ENCODE measurements around the genes MYADM, CACNG7, CACNG6, TSEN34, LILRA5 and LENG8.

DNA sequence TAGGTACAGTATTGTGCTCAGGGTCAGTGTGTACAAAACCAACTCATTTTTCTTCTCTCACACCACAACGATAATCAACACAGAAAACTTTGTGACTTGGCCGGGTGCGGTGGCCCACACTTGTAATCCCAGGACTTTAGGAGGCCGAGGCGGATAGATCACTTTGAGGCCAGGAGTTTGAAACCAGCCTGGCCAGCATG lies 19.5 kb downstream of the ZNF331 start:
- CAGE, long polyA plus RNA = no peak
- RRBS = no CpG with 5 or more reads among the region's 5 CpGs

GRCh38 chr19:53573869-53574225 lies 35.9 kb downstream of the ZNF331 start:
- CAGE, long polyA plus RNA = no peak
- RRBS = no CpG with 5 or more reads among the region's 5 CpGs

DNA sequence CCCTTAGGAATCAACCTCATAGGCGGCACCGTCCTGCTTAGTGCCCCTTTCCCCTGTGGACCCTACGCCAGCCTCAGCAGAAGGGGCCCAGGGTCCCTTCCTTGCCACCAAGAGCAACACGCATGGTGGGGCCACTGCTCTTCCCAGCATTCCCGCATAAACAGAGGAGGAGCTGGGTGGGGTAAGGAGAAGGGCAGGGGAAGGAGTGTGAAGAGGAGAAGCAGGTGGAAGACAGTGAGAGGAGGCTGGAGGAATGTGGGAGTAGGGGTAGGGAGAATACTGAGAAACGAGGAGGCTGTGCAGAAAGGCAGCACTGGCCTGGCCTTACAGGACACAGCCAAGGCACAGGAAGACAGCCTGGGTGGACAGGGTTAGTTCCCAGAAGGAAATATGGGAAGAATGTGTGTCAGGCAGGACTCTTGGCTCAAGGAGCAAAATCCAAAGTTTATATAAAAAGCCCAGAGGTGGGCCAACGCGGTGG lies 44.0 kb downstream of the ZNF331 start:
- CAGE, long polyA plus RNA = no peak
- RRBS = no CpG with 5 or more reads among the region's 8 CpGs

DNA sequence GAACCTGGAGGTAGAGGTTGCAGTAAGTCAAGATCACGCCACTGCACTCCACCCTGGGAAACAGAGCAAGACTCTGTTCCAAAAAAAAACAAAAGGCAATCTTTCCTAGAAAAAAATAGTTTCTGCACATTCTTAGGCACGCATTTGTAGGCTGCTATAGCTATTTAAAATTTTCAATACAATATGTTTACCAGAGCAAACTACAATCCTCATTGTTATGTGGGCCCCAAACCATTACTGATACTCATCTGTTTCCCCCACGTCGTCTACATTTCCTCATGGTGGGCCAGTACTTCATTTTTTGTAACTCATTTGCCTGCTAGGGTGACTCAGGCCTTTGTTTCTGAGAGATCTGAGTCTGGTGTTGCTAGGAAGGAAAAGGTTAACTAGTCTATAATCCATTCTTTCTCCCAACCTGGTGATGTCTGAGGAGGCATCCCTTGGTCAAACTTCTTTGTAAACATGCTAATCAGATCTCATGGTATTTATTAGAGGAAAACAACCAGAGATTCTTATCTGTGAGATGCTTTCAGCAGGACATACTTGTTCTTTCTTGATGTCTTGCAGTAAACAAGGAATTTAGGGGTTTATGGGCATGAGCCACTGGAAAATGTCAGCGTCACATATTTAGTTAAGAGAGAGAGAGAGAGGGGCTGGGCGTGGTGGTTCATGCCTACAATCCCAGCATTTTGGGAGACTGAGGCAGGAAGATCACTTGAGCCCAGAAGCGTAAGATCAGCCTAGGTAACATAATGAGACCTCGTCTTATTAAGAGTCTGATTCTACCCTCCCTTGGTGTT lies 9.9 kb upstream of the DPRX start:
- CAGE, long polyA plus RNA = no peak
- RRBS = no CpG with 5 or more reads among the region's 8 CpGs

GRCh38 chr19:53844886-53845145 lies 20.7 kb upstream of the NLRP12 start:
- CAGE, long polyA plus RNA = no peak
- RRBS = no CpG with 5 or more reads among the region's 9 CpGs

DNA sequence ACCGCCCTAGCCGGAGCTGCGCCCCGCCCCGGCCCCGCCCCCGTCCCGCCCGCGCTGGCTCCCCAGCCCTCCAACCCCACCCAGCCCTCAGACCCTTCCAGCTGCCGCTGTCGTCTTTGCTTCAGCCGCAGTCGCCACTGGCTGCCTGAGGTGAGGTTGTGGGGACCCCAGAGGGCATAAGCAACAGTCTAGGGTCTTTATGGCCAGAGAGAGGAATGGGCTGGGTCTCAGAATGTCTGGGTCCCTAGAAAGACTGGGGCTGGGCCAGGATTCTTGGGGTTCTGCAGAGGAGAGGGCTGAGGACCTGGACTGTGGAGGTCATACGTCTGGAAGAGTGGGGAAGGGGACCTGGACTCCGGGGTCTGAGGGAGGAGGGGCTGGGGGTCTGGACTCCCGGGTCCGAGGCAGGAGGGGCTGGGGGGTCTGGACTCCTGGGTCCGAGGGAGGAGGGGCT lies at the start of gene MYADM:
TSS of gene MYADM (plus strand) at position 90 of the 454 bp plus-strand sequence.
- CAGE, long polyA plus RNA = start-site peak on the plus strand centred at position 103 of the sequence, 51 bp wide, 7,641 and 9,852 reads in 2 replicates
- RRBS = no CpG with 5 or more reads among the region's 19 CpGs

DNA sequence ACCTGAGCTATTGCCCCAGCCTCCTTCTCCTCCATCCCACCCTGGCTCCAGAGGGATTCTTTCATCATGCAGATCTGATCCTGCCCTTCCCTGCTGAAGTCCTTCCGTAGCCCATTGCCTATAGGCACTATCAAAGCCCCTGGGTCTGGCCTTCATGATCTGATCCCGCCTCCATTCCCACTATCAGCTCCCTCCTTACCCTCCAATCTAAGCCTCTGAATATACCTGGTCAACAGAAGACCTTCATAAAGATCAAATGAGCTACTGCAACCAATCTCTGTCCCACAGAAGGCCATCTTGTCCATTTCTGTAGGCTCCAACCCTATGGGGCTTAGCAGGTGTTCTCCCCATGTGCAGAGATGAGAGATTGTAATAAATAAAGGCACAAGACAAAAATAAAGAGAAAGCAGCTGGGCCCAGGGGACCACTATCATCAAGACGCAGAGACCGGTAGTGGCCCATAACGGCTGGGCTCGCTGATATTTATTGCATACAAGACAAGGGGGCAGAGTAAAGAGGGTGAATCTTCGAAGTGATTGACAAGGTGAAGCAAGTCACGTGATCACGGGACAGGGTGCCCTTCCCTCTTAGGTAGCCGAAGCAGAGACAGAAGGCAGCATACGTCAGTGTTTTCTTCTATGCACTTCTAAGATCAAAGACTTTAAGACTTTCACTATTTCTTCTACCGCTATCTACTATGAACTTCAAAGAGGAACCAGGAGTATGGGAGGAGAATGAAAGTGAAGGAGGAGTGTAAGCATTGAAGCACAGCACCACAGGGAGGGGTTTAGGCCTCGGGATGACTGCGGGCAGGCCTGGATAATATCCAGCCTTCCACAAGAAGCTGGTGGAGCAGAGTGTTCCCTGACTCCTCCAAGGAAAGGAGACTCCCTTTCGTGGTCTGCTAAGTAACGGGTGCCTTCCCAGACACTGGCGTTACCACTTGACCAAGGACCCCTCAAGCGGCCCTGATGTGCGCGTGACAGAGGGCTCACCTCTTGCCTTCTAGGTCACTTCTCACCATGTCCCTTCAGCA lies 4.7 kb upstream of the PRKCG start:
- CAGE, long polyA plus RNA = no peak
- RRBS = no CpG with 5 or more reads among the region's 20 CpGs

DNA sequence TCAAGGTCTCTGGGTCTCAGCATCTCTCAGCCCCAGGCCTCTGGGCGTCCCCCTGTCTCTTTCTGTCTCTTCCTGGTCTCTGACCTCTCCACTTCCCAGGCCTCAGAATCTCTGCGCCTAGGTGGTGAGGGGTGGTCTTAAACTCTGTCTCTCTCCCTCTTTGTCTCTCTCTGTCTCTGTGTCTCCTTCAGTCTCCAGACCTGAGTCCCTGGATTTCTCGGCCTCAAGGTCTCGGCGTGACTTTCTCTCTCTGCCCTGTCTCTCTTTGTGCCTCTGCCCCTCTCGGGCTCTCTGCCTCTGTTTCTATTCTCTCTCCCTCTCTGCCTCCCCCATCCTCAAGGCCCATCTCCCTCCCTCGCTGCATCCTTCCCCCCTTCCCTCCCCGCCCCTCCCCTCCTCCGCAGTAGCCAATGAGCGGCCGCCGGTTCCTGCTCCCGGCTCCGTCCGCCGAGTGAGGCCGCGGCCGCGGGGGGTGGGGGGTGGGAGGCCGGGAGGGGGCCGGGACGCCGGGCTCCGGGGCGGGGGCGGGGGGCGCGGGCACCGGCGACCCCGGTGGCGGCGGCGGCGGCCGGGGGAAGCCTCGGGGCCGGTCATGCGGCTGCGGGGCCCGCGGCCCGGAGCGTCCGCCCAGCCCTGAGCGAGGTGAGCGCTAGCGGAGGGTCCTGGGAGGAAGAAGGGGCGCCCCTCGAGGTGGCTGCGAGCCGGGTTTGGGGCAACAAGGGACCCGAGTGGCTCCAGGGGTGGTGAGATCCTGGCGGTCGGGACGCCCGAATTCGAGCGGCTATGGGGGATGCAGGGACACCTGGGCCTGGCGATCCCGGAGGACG lies at the start of gene CACNG7:
TSS of gene CACNG7 (plus strand) at position 403 of the 827 bp plus-strand sequence.
- CAGE, long polyA plus RNA = no peak
- RRBS = 3% methylated on average over 21 of the region's 63 CpGs

- CAGE, long polyA plus RNA = no peak
- RRBS = 80% methylated on average over 1 of the region's 14 CpGs
Measured at GRCh38 chr19:53980908-53981612, 10.4 kb upstream of the CACNG6 start.

- CAGE, long polyA plus RNA = no peak
- RRBS = no CpG with 5 or more reads among the region's 9 CpGs
Measured at GRCh38 chr19:53987721-53988147, 3.7 kb upstream of the CACNG6 start.

GRCh38 chr19:53990973-53992108 lies at the start of gene CACNG6:
TSS of gene CACNG6 (plus strand) at chr19:53991637.
- CAGE, long polyA plus RNA = no peak
- RRBS = 10% methylated on average over 21 of the region's 66 CpGs

GRCh38 chr19:54035828-54036254 lies 27.9 kb downstream of the VSTM1 start:
- CAGE, long polyA plus RNA = no peak
- RRBS = no CpG with 5 or more reads among the region's 5 CpGs

DNA sequence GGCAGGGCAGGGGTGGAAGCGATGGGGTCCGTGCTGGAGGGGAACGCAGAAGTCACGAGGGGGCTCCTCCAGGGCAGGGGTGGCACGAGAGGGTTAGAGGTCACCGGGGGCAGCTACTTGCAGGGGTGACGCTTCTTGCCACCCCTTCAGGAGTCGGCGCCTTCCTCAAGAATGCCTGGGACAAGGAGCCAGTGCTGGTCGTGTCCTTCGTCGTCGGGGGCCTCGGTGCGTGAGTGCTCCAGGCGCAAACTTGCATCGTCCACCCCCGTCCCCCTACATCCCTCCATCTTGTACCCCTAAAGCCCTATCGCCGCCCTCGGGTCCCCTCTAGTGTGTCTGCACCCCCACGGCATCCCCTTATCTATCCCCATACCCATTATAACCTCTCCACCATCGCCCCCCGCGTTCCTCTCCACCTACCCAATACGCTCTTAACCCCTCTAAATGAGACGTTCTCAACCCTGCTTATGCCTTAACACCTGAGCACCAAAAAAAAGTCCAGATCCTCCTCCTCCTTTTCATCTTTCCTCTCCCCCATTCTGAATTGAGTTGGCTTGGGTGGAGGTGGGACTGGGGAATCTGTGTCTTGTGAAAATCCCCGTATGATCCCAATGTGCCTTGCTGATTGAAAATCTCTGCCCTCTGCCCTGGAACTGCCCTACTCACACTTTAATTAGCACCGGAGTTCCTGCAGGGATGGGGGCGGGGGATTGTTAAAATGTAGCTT lies 472 bp downstream of the NDUFA3 start:
- CAGE, long polyA plus RNA = no peak
- RRBS = 7% methylated on average over 2 of the region's 30 CpGs

DNA sequence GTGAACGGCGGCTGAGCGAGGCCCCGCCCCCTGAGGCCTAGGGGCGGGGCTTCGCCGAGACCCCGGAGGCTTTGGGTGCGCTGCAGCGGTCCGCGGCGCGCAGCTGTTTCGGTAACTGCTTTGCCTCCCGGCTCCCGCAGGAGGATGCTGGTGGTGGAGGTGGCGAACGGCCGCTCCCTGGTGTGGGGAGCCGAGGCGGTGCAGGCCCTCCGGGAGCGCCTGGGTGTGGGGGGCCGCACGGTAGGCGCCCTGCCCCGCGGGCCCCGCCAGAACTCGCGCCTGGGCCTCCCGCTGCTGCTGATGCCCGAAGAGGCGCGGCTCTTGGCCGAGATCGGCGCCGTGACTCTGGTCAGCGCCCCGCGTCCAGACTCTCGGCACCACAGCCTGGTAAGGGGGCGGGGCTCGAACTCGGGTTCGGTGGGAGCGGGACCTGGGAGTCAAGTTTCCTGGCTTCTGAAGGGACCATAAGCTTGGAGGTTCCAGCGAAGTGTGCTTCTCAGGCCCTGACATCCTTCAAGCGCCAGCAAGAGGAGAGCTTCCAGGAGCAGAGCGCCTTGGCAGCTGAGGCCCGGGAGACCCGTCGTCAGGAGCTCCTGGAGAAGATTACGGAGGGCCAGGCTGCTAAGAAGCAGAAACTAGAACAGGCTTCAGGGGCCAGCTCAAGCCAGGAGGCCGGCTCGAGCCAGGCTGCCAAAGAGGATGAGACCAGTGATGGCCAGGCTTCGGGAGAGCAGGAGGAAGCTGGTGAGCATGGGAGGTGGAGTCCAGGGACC lies at the start of gene TSEN34:
TSS of gene TSEN34 (plus strand) at position 88 of the 773 bp plus-strand sequence.
- CAGE, long polyA plus RNA = start-site peak on the plus strand centred at position 80 of the sequence, 46 bp wide, 158 and 98 reads in 2 replicates
- RRBS = 2% methylated on average over 19 of the region's 59 CpGs

- CAGE, long polyA plus RNA = no peak
- RRBS = 71% methylated on average over 2 of the region's 26 CpGs
Measured at GRCh38 chr19:54276651-54277457, 4.1 kb downstream of the LILRB2 start.

DNA sequence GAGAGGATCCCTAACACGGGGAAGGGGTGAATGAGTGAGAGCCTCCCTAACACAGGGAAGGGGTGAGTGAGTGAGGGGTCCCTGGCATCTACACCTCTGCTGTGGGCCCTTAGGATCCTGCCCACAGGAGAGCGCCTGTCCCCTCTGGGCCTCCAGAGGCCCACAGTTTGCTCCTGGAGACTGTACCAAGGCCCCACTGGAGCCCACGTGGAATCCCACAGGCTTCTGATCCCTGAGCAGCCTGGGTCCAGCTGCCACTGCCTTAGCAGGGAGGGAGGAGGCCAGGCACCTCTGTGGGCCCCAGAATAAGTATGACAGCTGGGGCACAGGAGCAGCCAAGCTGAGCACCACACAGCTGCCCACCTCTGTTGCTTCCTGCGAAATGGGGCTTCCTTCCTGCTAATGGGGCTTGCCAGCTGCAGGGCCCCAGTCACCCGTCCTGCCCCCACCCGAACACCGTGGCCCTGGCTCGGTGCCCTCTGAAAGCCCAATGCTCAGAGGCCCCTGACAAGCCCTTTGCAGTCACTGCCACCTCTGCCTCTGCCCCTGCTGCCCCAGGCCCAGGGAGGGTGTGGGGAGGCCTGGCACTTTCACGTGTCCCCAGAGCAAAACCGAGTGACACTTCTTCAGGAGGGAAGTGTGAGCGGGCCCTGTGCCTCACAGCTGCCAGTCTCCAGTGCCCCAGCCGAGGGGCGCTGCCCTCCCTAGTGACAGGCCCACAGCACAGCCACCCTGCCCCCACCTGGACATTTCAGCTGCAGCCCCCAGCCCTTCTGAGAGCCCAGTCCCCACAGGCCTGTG lies 4.5 kb upstream of the LILRB2 start:
- CAGE, long polyA plus RNA = no peak
- RRBS = no CpG with 5 or more reads among the region's 13 CpGs

DNA sequence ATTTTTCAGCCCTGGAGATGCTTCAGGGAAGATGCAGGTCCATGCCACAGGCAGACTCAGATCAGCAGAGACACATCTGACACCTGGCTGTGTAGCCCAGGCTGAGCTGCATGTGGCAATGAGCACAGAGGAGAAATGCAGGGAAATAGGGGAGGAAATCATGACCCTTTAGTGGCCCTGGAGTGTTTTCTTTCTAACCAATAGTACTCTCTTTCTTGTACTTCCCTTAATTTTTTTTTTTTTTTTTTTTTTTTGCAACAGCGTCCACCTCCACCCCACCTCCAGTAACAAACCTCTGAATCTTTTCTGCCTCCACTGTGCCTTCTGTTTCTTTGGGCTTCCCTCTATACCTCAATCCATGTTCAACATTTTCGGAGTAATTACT lies at the start of gene LILRA5:
TSS of gene LILRA5 (minus strand) at position 139 of the 385 bp plus-strand sequence.
- CAGE, long polyA plus RNA = no peak
- RRBS = no CpG with 5 or more reads among the region's 2 CpGs

DNA sequence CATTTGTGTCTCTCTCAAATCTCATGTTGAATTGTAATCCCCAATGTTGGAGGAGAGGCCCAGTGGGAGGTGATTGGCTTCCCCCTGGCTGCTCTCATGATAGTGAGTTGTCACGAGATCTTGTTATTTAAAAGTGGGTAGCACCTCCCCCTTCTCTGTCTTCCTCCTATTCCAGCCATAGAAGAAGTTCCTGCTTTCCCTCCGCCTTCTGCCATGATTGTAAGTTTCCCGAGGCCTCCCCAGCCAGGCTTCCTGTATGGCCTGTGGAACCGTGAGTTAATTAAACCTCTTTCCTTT lies 3.8 kb downstream of the LILRA4 start:
- CAGE, long polyA plus RNA = no peak
- RRBS = no CpG with 5 or more reads among the region's 4 CpGs

- CAGE, long polyA plus RNA = no peak
- RRBS = no CpG with 5 or more reads among the region's 19 CpGs
Measured at GRCh38 chr19:54369459-54370384, 5.0 kb upstream of the LAIR1 start.

DNA sequence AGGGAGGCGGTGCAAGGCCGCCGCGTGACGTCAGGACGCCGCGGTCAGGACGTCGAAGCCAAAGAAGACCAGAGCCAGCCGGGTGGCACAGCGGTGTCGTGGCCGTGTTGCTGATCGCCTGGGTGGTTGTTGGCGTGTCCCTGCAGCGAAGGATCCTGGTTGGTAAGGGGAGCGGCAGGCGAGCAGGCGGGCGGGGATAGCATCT lies at the start of gene LENG8:
TSS of gene LENG8 (plus strand) at position 51 of the 205 bp plus-strand sequence.
- CAGE, long polyA plus RNA = start-site peak on the plus strand centred at position 70 of the sequence, 60 bp wide, 903 and 645 reads in 2 replicates
- RRBS = no CpG with 5 or more reads among the region's 21 CpGs